ENCODE measurements around the gene TCF4.

DNA sequence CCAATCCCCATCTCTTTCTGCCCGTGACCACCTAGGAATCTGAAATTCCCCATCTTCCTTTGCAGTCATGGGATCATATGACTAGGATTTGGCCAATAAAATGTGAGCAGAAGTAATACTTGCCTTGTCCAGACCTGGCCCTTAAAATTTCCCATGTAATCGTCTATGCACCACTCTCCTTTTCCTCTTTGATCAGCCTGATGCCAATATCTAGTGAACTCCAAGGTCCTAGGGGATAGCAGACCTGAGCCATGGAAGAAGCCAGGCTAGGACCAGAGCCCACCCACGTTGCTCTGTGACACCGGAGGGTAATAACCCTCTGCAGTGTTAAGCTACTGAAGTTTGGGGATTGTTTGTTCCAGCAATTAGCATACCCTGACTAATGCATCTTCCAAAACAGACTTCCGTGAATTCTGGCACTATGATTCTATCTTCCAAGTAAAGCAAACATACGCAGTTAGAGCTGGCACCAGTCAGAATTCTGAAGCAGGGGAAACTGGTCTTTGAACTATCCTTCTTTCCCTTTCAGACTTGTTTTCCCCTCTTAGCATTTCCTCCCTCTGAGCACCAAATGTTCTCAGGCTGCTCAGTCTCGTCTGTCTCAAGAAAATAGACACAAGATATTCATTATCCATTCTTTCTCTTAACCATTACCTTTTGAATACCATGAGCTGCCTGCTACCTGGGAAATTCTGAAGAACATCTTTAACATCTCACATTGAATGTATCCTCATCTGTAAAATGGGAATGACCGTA is 108.4 kb downstream of the TCF4 start:
- RRBS, result no CpG with 5 or more reads among the region's 8 CpGs

DNA sequence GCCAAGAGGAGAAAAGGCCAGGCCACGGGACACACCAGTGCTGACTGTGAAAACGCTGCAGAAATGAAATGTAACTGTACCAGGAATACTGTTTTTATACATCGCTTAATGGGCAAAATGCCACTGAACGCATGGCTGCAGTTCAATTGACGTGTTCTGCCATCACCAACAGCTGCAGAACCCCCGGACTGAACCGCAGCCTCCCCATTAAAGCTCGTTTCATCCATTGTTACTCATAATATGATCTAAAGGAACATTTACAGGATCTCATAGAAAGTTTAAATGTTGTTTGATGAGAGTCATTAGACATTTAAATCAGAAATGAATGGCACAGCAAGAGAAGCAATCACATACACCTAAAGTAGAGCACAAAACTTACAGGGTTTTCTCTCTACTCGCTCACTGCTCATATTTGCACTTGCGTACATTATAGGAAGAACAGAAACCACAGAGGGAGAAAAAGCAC is 35.4 kb downstream of the TCF4 start:
- RRBS, result no CpG with 5 or more reads among the region's 10 CpGs

GRCh38 chr18:55587363-55588398 is at the start of gene TCF4:
Gene TCF4, minus strand, starts transcription at chr18:55588192.
- RRBS, result 1% methylated on average over 29 of the region's 94 CpGs

DNA sequence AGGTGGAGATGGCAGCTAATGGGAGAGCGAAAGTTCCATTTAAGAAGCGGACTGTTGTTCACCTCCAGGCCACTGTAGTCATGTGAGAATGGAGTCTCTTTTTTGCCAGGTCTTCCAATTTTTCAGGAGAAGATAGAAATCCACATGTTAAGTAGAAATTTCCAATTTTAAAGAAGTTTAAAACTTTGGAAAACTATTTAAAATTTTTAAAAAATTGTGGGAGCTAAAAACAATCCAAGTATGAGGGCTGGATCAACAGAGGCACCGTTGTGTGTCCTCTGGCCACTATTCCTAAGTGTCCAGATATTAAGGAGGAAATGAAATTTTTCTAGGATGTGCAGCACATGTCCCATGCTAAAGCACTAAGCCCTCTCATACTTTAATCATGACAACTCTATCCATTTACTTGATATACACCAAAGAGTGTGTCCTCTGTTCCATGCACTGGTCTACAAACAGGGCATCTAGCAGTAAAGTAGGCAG is 260.4 kb upstream of the TCF4 start:
- RRBS, result no CpG with 5 or more reads among the region's 3 CpGs

- RRBS, result no CpG with 5 or more reads among the region's 12 CpGs
These were observed 61.5 kb downstream of the TXNL1 start for GRCh38 chr18:56576858-56577265.

- RRBS, result no CpG with 5 or more reads among the region's 5 CpGs
These were observed 3.8 kb downstream of the BOD1L2 start for GRCh38 chr18:57150731-57151110.

- RRBS, result no CpG with 5 or more reads among the region's 11 CpGs
These were observed 5.9 kb upstream of the NARS1 start for GRCh38 chr18:57627434-57627993.

DNA sequence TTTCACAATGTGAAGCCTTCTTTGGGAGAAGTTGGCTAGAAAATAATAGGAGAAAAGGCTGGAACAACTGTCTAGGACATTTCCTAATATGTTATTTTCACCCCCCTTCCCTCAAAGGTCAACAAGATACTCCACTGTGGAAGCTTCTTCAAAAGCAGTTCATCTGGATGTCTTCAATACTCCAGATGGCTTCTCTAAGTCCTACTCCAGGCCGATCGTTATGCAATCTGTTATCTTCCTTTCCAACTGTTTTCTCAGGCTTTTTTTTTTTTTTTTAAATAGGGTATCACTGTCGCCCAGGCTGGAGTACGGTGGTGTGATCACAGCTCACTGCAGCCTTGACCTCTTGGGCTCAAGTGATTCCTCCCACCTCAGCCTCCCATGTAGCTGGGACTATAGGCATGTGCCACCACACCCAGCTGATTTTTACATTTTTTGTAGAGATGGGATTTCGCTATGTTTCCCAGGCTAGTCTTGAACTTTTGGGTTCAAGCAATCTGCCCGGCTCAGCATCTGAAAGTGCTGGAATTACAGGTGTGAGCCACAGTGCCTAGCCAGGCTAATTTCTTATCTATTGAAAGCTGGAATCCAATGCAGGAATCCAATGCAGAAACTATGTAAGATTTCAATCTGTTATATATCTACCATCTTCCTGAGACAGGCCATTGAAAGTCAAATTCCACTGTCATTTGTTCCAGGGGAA is 26.2 kb downstream of the ATP8B1 start:
- RRBS, result no CpG with 5 or more reads among the region's 6 CpGs

DNA sequence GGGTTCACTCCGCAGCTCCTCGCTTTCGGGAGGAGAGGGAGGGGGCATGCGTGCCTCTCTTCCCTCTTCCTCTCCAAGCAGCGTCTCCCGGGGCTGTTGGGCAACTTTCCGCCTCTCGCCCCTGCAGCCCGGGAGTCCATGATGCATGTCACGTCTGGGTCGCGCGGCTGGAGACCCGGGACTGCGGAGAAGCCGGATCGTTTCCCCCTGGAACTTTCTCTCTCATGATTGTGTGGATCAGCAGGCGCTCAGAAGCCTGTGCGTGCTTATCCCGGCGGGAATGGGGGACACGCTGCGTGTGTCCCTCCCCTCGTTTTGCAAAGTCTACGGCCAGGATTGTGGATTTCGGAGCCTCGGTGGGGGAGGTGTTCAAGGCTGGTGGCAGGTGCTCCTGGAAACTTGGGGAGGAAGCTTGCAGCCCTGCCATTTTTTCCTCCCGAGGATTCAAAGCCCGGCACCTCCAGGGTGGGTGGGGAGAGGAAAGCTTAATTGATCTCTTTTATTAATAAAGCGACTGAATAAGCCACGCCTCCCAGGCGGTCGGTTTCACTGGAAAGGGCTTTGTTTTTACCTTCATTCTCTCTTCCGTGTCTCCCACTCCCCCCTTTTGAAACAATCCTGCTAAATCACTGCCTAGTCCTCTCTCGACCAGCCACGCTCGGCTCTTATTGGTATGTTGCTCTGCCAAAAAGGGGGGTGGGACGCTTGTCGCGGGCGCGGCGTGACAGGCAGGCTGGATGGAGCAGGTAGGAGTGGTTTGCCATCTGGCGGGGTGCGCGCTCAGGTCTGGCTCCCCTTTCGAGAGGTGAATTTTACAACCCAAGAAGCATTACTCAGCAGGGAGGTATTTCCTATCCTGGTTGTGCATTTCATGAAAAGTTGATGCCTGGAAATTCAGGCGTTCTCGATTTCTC is 1.2 kb downstream of the NEDD4L start:
- RRBS, result under 1% methylated on average over 14 of the region's 49 CpGs

- RRBS, result no CpG with 5 or more reads among the region's 18 CpGs
These were observed 34.9 kb downstream of the NEDD4L start for GRCh38 chr18:58078526-58079642.

DNA sequence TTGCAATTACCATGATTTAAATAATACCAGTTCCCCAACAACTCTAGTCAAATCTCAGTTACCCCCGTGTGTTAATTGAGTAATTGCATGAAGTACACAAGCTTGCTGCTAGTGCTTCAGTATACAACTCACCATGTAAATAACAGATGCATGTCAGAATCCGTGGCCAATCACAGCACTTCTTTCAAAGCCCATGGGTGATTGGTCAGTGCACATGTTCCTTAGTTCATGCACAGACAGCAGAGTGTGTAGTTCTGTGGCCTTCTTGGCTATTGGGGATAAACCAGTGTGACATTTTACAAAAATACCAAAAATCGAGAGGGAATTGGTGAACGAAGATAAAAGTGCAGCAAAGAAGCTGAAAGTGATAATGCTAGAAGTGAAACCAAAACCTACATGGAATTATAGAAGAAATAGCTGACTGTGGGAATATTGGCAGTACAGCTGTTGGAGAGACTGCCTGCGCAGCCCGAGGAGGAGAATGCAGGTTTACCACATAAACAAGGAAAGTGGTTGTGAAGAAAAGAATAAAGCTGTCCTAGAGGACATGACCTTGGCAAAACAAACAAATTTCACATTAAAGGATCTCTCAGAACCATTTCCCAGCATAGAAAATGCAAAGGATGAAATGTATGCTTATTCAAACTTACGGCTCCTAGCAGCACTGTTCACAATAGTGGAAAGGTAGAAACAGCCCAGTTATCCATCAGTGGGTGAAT is 59.5 kb downstream of the NEDD4L start:
- RRBS, result no CpG with 5 or more reads among the region's 7 CpGs

DNA sequence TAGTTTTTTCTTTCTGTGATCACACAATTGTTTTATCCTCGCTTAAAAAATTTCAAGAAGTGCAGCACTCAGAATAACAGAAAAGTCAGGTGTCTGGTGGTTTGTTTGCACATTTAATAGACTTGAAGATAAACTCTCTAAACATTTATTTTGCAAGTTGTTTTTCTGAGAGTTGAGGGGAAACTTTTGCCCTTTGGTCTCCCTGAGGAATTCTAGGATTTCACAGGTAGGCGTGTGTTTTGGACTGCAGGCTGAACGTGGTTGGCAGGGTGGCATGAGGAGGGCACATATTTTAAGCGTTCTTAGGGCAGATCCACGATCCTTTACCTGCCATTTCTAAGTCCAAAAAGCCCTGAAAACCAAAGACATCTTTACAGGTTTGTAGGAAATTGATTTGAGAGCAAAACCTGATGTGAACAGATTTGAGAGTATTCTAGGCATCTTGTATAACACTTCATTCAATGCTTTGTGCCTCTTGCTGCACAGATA is 188.7 kb downstream of the NEDD4L start:
- RRBS, result no CpG with 5 or more reads among the region's 5 CpGs

DNA sequence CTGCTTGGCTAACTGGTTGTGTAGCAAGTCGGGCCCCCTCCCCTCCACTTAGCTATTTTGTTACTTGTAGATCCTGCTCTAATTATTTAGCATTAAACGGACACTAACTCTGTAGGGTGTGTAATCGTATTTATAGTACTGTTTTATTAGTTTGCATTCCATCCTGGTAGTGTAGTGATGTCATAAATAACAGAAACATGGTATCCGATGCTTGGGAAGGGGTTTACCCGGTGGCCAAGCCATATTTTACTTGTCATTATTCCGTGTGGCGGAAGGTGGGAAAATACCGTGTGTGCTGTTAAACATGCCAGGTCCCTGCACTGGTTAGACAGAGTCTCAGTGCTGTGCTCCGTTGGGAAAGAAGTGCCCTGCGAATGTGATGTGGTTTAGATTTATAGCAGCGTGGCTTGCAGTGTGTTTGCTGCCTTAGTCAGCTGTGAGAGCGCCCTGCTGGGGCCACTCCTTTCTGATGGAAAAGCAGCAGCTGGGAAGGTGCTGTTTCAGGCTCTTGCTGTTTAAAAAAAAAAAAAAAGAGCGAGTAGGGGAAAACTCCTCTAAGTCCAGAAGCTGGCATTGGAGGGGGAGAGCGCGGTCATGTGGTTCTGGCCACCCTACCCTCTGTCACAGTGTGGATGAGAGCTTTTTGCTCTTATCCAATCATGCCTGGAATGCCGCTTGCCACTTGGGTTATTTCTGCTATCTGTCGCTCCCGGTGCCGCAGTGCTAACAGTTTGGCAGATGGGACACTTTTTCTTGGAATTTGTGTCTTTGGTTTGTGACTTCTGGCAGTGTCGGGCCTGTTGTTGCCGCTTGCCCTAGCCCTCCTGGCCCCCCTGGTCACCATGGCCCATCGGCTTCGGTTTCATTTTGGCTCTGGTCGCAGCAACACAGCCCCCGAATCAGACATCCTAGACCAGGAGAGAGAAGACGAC is 211.0 kb downstream of the NEDD4L start:
- RRBS, result no CpG with 5 or more reads among the region's 26 CpGs

DNA sequence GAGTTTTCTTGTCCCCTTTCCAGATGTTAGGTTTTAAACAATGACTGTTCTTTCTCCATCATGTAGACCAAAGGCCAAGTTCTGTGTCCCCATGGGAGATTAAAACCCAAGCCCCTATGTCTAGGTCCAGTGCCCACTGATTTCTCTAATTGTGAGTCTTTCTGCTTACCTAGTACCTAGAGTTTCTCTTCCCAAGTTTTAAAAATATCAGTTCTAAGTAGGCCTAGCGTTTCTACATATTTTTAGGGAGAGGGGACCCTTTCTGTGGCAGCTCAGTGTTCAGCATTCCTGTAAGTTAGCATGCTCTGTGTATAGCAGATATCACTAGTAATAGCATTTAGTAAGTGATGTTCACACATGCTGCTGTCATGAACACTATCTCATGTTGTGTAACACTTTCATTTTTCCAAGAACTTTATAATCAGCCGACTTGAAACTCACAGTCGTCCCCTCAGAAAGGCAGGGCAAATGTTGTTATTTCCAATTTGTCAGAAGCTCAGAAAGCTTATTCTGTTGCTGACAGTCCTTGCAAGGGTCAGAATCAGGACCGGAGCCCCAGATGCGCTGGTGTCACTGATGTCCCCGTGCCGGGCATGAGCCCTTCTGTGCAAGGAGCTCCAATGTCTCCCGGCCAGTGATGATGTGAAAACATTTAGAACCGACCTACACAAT is 267.7 kb downstream of the ALPK2 start:
- RRBS, result 100% methylated on average over 2 of the region's 9 CpGs

- RRBS, result no CpG with 5 or more reads among the region's 7 CpGs
These were observed 181.9 kb downstream of the ALPK2 start for GRCh38 chr18:58446822-58447576.

GRCh38 chr18:58447577-58448061 is 181.3 kb downstream of the ALPK2 start:
- RRBS, result no CpG with 5 or more reads among the region's 4 CpGs

DNA sequence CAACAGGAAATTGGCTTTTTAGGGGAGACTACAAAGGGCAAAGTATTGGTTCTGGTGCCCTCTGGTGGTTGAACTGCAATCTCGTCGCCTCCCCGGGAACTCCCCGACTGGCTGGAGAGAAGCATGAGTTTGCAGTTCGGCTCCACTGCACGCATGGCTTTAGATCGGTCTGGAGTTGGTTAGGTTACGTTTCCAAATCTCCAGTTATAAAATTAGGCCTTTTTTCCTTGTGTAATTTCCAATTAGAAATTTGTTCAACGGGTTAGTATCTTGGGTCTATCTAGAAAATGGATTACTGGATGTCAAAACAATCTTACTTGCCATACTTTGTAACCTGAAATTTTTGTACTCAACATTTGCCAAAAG is 135.0 kb downstream of the ALPK2 start:
- RRBS, result no CpG with 5 or more reads among the region's 9 CpGs

DNA sequence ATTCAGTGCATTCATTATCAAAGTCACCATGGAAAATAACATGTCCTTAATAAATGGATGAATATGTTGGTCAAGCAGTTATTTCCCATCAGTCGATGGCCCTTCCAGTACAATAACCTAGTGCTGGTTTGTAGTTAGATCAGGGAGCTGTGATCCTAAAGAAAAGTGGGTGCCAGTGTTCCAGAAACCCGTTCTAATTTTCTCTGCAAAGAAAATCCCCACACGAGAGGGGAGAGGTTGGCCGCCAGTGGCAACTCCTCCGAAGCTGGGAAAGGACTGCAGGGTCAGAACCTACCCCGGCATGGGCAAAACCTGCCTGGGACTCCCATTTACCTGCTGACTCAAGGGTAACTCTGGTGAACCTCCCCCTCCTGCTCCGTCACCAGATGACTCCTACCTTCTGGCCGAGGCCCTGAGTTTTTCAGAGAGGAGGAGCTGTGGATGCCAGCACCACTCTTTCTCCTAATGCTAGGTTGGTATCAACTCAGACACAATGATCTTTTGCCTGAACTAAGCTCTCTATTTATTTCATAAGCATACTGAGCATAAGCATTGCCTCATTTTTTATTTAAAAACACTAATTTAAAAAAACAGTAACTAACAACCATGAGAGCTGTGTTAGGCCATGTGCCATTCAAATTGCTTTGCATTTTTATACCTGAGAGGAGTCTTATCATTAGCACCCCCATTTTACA is 96.6 kb downstream of the ALPK2 start:
- RRBS, result no CpG with 5 or more reads among the region's 8 CpGs

DNA sequence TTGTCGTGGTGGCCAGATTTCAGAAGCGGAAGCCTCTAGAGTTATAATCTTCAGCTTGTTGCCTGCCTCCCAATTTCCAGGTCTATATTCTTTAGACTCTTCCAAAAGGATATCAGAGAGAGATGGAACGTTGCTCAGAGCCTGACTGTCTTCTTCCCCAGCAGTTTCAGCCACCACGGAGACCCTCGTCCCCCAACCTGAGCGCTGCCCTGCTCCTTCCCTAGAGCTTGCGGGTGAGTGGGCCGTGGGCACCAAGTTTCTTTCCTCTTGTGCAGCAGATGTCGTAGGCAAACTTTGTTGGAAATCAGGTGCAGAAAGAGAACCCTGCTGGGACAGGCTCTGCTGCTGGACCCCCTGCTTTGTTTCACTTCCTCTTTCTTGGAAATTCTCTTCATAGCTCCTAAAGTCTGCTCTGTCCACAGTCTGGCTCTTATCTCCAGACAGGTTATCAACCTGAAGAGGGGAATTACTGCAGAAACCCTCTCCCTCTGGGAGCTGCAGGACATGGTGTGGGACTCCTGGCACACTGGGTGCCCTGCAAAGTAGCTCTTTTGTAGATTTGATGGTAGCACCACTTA is 92.4 kb downstream of the ALPK2 start:
- RRBS, result no CpG with 5 or more reads among the region's 9 CpGs

DNA sequence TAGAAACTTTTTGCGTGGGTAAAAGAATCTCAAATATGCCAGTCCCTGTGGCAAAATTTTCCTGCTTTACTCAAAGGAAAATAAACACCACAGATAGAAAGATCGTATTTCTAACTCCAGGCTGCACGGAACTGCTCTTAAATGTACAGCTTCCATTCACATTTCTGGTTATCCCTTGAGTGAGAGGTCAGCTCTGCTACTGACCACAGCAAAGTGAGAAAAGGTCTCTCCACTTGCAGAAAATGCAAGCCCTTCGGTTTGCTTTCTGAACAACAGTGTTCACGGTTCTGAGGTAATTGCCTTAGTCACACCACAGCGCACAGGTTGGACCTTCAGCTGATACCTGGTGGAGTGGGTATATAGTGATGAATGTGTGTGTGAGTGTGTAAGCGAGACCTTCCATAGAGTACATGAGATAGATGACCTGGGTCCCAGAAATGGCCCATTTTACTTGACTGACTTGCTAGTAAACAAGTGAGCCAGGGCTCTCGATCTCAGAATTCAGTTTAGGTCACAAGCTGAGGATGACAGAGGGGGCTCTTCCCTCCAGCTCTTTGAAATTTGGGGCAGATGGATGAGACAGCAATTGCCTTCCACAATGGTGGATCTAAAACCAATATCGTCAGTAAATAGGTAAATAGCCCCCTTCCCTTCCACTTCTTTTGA is 52.1 kb downstream of the ALPK2 start:
- RRBS, result no CpG with 5 or more reads among the region's 9 CpGs